ENCODE data around the genes GOLPH3, TARS1 and C1QTNF3.

- RRBS: no CpG with 5 or more reads among the region's 6 CpGs
Measured at GRCh38 chr5:32165271-32166306, 8.5 kb downstream of the GOLPH3 start.

DNA sequence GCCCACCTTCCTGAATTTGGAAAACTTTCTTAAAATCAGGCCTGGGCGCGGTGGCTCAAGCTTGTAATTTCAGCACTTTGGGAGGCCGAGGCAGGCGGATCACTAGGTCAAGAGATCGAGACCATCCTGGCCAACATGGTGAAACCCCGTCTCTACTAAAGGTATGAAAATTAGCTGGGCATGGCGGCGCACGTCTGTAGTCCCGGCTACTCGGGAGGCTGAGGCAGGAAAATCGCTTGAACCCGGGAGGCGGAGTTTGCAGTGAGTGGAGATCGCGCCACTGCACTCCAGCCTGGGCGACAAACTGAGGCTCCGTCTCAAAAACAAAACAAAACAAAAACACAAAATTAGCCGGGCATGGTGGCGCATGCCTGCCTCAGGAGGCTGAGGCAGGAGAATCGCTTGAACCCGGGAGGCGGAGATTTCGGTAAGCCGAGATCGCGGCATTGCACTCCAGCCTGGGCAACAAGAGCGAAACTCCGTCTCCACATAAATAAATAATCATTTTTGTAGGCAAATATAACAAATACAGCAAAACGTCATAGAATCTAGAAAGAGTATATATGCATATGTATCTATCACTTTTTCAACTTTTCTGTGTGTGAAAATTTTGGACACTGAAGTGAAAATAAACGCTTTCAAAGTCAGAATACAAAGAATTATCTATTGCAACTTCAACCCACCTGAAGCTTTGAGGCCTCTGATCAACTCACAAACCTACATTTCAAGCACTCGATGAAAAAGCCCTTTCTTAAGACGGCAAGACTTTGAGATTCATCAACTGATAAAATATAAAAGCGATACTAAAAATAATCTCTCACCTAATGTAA is 1.5 kb downstream of the GOLPH3 start:
- RRBS: 1% methylated on average over 2 of the region's 34 CpGs

- RRBS: 2% methylated on average over 35 of the region's 84 CpGs
Measured at GRCh38 chr5:32174025-32174893, at the start of gene GOLPH3. TSS of gene GOLPH3 (minus strand) at chr5:32174319.

DNA sequence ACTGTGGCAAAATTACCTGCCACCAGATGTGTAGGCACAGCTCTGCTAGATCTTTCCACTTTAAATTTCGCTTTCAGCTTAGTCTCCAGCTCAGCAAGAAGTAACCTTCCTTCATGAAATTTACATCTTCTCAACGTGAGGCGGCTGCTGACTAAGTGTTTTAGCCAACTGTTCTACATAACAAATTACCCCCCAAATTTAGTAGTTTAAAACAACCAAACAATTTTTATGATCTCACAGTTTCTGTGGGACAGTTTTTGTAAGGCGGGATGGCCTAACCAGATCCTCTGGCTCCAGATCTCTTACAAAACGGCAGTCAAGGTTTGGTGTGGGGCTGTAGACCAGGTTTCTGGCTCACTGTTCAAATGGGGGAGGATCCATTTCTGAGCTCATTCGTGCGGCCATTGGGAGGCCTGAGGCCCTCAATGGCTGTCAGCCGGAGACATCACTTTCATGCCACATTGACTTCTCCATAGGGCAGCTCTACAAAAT is 32.8 kb upstream of the GOLPH3 start:
- RRBS: no CpG with 5 or more reads among the region's 8 CpGs

GRCh38 chr5:32233421-32234642 is 59.7 kb upstream of the GOLPH3 start:
- RRBS: no CpG with 5 or more reads among the region's 14 CpGs

DNA sequence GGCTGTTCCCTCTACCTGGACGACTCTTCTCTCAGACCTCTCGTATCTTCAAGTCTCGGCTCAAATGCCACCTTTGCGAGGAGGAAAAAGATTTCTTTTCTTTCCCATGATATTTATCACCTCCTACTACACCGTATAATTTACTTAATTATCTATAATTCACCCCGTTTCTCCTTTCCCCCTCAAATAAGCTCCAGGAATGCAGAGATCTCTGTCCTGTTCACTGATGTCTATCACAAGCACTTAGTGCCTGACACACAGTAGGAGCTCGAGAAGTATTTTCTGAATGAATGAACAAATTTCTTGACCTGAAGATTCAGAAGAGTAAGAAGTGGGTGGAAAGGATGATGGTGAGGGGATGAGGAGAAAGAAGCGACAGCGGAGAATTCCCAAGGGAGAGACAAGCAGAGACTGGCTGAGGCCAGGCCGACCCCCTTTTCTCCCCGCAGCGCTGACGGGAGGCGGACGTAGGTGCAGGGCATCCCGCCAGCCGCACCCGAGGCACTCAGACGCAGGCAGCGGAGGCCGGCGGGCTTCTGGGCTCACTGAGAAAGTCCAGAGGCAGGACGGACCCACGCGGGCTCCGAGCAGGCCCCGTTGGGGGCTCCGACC is 827 bp downstream of the MTMR12 start:
- RRBS: no CpG with 5 or more reads among the region's 28 CpGs

GRCh38 chr5:32331630-32332052 is 18.9 kb upstream of the MTMR12 start:
- RRBS: no CpG with 5 or more reads among the region's 7 CpGs

- RRBS: no CpG with 5 or more reads among the region's 7 CpGs
Measured at GRCh38 chr5:32390164-32390764, 54.3 kb downstream of the ZFR start.

DNA sequence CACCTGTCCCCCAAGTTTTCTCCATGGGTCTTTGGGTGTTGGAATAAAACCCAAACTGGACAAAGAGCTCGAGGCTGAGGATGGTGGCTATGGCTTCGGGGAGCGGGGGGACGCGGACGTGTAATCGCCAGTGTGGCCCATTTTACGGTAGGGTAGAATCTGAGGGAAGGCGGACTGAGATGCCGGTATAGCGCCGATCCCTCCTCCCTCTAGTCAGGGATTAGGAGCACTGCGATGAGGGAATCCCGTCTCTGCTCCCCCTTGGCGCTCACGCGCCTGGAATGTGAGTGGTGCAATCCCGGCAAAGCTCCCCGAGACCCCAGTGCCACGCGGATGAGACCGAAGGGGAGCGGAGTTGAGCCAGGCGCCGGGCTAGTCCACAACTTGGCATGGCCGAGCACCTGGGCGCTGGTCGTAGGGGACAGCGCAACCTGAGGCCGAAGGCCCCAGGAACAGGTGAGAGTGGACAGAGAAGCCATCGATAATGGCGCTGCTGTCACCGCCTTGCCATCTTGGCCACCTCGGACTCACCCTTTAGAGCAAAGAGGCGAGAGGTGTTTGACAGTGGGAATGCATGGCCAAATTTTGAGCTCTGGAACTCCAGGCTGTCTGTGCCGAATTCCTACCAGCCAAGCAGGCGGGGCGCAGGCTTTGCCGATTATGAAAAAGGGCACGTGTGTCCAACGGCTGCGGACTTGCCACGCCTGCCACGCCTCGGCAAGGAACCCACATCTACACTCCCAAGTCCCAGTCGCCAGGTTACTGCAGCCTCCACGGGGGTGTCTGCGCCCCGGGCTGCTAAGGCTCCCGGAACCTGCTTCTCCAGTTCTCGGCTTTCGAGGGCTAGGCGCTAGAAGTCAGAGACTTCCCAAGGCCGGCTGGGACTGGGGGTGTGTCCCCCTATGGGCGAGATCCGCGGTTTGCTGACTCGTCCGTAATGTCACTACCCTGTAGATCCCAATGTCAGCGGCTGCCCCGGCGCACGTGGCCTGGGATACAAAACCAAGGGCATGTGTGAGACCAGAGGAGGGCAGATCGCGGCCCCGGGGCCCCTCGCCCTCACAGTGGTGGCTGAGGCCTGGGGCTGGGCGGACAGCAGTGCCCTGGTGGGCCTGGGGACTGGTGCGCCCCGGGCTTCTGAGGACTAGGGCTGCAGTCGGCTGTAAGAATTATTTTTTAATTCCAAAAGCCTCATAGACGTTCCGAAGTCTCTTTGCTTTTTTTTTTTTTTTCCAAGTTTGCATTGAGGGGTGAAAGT is 2.6 kb downstream of the NPR3 start:
- RRBS: 7% methylated on average over 30 of the region's 73 CpGs

- RRBS: no CpG with 5 or more reads among the region's 3 CpGs
Measured at GRCh38 chr5:32768062-32768276, 56.8 kb downstream of the NPR3 start.

DNA sequence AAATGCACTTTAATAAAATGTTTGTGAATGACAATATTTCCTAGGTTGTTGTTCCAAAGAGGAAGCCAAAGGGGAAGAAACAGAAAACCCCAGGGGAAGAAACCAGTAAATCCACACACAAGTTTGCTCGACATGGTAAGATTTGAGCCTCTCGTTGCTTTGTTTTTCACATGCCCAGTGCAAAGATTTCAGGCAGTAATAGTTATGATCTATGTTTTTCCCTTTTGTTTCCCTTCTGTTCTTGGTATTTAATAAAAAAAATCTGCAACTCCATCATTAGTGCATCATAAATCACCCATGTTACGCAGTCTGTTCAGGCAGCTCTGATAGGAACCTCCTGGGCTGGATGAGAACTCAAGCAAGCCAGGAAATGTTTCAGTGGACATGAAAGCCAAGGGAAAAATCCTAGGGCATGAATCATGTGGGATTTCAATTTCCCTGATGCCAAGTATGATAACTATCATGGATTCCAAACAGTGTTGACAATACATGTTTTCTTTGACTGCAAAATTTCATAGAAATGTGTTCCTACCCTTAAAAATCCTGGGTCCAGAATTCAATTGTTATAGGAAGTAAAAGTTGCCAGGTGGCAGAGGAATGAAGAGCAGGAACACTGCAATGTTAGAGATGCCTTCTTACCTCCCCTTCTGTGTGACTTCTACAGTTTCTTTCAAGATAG is 119.8 kb upstream of the TARS1 start:
- RRBS: no CpG with 5 or more reads among the region's 3 CpGs

DNA sequence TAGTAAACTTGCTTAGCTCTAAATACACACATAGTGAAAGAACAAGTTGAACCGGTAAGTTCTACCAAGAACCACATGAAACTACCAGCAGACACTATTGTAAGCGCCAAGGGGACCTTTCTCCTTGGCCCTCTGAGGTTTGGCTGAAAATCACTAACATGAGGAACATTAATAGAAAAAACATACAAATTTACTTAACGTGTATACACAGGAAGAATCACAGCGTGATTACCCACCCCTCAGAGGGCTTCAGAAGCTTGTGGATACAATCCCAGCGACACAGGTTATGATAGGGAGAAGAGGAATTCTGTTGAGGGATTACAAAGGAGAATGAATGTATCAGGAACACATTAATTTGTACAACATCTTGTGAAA is 1.6 kb upstream of the TARS1 start:
- RRBS: no CpG with 5 or more reads among the region's 5 CpGs

GRCh38 chr5:33440903-33441504 is at the start of gene TARS1:
TSS of gene TARS1 (plus strand) at chr5:33440965.
- RRBS: 4% methylated on average over 6 of the region's 37 CpGs

GRCh38 chr5:34042555-34043545 is at the start of gene C1QTNF3:
TSS of gene C1QTNF3 (minus strand) at chr5:34043213.
- RRBS: no CpG with 5 or more reads among the region's 17 CpGs

GRCh38 chr5:34466320-34467044 is 189.6 kb upstream of the RAI14 start:
- RRBS: no CpG with 5 or more reads among the region's 5 CpGs

DNA sequence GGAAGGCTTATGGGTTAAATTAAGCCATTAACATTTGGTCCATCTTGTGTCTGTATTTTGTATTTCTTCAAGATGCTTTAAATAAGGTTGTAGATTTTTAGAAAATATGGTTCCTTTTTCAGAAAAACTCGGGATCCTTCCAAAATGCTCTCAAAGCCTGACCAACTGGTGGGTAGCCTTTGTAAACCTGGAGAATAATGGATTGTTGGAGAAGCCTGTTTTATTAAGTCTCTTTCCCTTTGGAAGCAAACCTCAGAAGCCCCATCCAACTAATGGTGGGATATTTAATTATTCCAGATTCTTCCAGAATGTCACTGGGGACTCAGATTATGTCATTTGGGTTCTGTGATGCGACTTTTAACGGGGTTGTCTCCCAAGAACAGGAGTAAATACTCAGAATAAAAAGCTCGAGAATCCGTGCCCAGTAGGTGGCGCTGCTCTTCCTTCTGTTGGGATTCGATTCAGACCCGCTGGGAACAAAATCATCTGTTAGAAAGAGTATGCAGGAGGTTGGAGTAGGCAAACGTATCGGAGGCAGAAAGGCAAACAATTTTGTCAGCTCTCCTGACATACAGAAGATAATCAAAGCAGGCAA is 170.1 kb upstream of the RAI14 start:
- RRBS: no CpG with 5 or more reads among the region's 10 CpGs

GRCh38 chr5:34496608-34496812 is 159.6 kb upstream of the RAI14 start:
- RRBS: no CpG with 5 or more reads among the region's 3 CpGs

GRCh38 chr5:34503239-34504392 is 152.5 kb upstream of the RAI14 start:
- RRBS: no CpG with 5 or more reads among the region's 11 CpGs

DNA sequence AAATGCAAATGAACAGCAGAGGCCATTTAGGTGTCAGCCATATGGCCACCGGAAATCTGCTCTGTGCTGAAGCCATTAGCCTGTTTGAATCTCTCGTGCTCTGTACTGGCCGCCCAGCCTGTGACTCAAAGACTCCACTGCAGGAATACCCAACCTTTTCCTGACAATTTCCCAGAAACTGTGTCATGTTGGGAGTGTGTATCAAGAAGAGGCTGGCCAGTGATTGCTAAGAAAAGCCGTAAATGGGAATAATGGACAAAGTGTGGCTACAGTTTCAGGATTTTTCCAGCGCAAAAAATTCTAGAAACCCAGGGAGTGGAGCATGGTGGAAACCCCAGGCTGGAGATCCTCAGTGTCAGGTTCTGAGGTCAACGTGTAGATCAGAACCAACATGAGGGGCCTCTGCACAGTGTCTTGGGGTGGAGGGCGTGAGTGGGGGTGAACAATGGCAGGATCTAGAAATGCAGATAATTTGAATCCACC is 35.8 kb upstream of the RAI14 start:
- RRBS: no CpG with 5 or more reads among the region's 7 CpGs

Measured in foreskin fibroblast (primary cell).